Mesenteric fat pad (tissue), 1 donor: ENCODE results near the genes ACO1, TOPORS and CHMP5.

- PRO-cap: no peak
These were observed 80.4 kb upstream of the EQTN start for GRCh38 chr9:27377083-27377967.

DNA sequence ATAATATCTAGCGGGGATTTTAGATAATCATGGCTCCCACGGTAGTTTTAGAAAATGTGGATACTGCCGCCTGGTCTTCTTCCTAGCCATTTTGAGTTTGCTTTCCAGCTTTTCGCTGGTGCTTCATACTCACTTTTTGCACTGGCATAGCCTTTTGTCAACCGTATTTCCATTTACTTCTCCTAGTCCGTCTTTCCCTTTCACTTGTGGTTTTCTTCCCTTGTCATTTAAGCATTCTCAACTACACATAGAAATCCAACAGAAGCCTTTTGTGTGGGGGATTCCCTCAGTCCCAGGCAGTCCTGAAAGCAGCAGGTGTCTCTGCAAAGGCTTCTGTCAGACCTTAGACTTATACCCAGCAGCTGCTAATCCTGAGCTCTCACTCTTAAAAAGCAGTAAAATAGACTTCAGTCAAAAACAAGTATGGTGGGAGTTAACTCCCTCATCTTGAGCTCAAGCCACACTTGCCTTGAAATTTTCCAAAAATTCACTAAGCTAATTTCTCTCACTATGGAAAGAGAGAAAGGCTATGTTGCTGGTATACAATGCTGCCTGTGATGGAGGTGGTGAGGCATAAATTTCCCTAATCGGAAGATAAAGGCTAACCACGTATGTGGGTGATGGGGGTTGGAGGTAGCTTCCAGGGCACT is 35.0 kb upstream of the IFNK start:
- PRO-cap: no peak

GRCh38 chr9:27577110-27577474 is 3.8 kb upstream of the C9orf72 start:
- PRO-cap: no peak

- PRO-cap: no peak
These were observed 813.9 kb upstream of the C9orf72 start for GRCh38 chr9:28387255-28387568.

DNA sequence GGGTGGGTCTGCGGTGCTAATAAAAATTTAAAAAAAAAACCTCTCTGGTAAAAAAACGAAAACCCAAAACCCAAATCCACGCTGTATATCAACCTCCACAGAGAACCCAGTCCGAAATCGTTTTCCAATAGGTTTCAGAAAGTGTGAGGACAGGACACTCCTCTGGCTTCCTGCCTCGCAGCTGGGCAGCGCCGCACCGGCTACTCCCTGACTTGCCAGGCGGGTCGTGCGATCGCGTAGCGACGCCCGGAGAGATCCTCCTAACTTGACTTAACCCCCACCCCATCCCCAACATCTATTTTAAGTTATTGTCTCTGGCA is 868 bp downstream of the LINGO2 start:
- PRO-cap: no peak

GRCh38 chr9:32383784-32384779 is at the start of gene ACO1:
ACO1 (plus strand) TSS chr9:32384643.
- PRO-cap: bidirectional peak, plus-strand start at chr9:32384643, minus-strand start at chr9:32384535

GRCh38 chr9:32552072-32553124 is at the start of gene TOPORS:
TOPORS (minus strand) TSS chr9:32552586.
- PRO-cap: unidirectional peak, minus-strand start at chr9:32552568

DNA sequence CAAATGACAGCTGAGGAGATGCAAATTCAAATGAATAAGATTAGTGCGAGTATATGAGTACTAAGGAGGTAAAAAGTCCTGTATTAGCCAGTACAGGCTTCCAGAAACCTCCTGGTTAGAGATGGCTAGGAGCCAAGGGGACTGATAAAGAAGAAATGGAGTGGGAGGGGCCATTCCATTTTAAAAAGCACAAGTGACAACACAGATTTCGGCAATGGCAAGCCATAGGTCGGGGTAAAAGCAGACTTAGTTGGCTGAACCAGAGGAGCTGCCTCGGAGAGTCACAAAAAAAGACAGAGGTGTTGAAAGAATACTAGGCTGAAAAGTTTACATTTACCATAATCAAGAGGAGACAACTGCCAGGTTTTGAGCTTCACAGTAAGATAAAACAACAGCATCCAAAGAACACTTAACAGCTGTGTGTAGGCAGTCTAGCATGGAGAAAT is 9.1 kb downstream of the APTX start:
- PRO-cap: no peak

DNA sequence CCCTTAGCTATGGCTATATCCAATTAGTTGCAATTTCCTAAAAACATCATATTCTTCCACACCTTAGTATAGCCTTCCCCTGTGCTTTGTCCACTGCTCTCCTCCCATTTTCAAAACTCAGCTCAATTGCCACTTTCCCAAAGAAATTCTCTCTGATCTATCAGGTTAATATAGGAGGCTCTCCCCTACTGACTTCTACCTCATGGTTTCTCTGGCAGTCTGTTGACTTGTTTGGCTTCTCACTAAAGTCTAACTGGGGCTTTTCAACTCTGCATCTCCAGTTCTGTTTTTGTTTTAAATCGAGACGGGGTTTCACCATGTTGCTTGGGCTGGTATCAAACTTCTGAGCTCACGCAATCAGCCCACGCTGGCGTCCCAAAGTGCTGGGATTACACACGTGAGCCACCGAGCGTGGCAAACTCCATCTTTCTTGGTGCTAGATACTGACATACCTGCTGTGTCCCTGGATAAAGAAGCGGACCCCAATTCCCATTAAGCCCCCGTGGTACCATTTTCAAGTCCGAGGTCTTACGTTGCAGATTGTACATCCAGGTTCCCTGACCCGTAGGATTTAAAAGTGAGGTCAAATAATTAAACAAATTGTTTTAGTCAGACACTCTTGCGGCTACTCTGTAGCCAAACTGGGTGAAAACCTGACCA is 1.0 kb upstream of the DNAJA1 start:
- PRO-cap: no peak

DNA sequence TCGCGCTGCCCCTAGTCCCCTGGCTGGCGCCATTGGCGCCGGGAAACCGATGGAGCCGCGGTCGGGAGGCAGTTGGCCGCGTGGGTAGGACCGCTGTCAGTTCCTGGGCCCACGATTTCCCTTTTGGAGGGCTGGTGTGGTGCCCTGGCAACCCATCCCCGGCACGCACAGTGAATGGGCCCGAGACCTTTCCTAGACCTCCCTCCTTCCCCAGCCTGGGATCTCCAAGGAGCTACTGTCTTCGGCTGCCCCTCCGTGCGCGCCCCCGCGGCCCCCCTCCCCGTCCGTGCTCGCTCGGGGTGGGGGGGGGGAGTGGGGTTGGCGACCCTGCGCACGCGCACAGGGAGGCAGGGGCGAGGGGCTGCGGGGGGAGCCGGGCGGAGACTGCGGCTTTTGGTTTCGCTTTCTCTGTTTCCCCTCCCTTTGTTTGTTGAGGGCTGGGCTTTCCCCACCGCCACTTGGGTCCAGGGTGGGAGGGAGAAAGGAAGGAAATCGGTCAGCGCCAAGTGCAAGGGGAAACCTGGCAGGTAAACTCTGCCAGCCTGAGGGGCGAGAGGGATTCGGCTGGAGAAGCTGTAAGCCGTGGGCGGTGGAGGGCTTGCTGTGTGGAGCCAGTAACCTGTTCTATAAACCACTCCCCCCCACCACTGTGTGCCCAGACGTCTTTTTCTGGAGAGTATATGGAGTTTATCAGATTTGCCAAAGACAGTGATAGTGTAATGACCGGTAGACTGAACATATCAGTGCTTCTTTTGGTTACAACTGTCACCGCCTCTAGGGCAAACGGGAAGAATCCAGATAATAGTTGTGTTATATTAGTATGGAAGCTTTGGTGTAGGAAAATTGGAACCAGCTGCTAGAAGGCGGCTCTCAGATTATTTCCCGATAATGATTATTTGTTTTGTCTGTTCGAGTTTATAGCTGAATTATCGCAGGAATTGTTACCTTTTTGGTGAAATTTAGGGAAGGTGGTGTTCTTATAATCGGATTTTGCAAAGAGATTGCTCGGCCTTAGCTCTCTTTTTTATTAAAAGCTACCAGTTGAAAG is 649 bp downstream of the DNAJA1 start:
- PRO-cap: no peak

GRCh38 chr9:33026743-33027039 is 1.6 kb downstream of the DNAJA1 start:
- PRO-cap: no peak

GRCh38 chr9:33043322-33044040 is 18.4 kb downstream of the DNAJA1 start:
- PRO-cap: no peak

- PRO-cap: no peak
These were observed 4.7 kb upstream of the SMU1 start for GRCh38 chr9:33081019-33081746.

- PRO-cap: no peak
These were observed 39.2 kb upstream of the SMU1 start for GRCh38 chr9:33115521-33116251.

GRCh38 chr9:33158307-33158435 is 9.0 kb downstream of the B4GALT1 start:
- PRO-cap: no peak

DNA sequence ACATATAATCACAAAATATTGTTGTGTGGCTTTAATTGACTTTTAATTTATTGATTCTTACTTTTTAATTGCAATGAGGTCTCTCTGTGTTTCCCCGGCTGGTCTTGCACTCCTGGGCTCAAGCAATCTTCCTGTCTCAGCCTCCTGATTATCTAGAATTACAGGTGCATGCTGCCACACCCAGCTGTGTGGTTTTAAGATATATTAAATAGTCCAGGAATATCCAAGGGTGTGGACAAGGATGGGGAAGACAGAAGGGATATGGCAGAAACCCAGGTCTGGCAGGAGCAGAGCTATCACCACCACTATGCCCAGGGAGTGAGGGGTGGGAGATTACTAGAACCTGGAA is 30.9 kb upstream of the SPINK4 start:
- PRO-cap: no peak

- PRO-cap: no peak
These were observed 10.2 kb downstream of the BAG1 start for GRCh38 chr9:33254067-33255033.

GRCh38 chr9:33264571-33265382 is at the start of gene CHMP5:
CHMP5 (plus strand) TSS chr9:33265049.
- PRO-cap: bidirectional peak, plus-strand start at chr9:33265049, minus-strand start at chr9:33264708

GRCh38 chr9:33329882-33330406 is 39.6 kb downstream of the NFX1 start:
- PRO-cap: no peak

DNA sequence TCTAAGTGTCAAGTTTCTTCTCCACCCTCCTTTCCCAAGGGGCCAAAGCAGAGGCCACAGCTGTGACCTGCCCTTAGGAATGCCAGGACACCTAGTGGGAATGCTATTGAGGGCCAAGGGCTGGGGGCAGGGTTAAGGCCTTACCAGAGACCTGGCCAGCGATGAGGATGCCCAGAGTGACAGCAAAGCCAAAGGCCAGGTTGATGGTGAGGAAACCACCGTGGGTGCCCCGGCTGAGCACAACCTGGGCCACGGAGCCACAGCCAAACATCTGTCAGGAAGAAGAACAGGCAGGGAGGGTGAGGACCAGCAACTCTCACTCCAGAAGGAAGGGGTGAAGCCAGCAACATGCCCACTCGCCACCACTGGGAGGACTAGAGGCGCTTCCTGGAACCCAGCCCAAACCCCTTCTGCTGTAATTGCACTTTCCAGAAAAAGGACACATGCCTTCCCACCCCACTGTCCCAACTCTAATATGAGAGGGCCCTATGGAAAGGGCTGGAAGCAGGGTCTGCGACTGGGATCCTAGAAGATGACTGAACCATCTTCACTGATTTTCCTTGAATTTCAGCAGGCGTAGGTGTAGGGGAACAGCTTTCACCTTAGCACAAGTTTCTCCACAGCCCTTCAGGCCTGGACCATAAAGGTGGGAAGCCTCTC is 3.6 kb downstream of the AQP3 start:
- PRO-cap: no peak